ENCODE measurements around the genes POTEC, ANKRD30B and GREB1L.

DNA sequence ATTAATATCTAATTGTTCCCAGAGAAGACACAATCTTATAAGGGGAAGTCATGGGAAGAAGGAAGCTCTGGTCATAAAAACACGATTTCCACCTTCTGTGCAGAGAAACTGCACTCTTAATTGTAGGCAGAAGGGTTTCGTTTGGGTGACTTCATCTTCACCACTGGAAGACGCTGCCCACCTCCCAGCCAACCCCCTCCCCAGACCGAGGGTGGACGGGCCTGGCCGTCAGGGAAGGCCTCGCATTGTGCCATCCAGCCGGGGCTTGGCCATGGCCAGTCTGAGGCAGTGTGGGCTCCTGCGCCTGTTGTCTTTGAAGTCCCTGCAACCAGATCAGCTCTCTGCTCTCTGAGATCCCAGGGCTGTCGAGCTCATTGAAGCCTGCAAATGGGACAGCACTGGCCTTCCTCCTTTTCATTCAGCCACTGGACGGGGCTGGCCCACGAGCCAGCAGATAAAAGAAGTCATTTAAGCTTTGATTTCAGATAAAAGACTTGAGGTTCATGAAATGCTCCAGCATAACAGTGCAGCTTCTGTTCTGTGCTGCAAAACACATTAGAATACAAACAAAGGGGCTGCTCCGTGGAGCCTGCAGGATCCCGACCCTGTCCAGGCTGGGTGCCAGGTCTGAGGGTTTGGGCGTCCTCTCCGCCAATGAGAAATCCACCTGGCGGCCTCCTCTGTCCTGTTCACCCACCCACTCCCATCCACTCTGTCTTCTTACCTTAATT is 253.5 kb downstream of the LDLRAD4 start:
- RRBS, result no CpG with 5 or more reads among the region's 17 CpGs

- RRBS, result no CpG with 5 or more reads among the region's 6 CpGs
Measured at GRCh38 chr18:13499758-13500000, 226.7 kb downstream of the FAM210A start.

GRCh38 chr18:13502606-13502982 is 223.8 kb downstream of the FAM210A start:
- RRBS, result no CpG with 5 or more reads among the region's 8 CpGs

GRCh38 chr18:13531571-13532078 is 194.7 kb downstream of the FAM210A start:
- RRBS, result no CpG with 5 or more reads among the region's 5 CpGs

GRCh38 chr18:13541364-13541807 is 185.0 kb downstream of the FAM210A start:
- RRBS, result no CpG with 5 or more reads among the region's 5 CpGs

- RRBS, result no CpG with 5 or more reads among the region's 16 CpGs
Measured at GRCh38 chr18:13544040-13544813, 182.1 kb downstream of the FAM210A start.

- RRBS, result no CpG with 5 or more reads among the region's 13 CpGs
Measured at GRCh38 chr18:13654136-13654881, 72.0 kb downstream of the FAM210A start.

GRCh38 chr18:13678886-13679496 is 47.4 kb downstream of the FAM210A start:
- RRBS, result no CpG with 5 or more reads among the region's 5 CpGs

- RRBS, result 4% methylated on average over 15 of the region's 34 CpGs
Measured at GRCh38 chr18:13800973-13801488, 22.9 kb upstream of the MC5R start.

DNA sequence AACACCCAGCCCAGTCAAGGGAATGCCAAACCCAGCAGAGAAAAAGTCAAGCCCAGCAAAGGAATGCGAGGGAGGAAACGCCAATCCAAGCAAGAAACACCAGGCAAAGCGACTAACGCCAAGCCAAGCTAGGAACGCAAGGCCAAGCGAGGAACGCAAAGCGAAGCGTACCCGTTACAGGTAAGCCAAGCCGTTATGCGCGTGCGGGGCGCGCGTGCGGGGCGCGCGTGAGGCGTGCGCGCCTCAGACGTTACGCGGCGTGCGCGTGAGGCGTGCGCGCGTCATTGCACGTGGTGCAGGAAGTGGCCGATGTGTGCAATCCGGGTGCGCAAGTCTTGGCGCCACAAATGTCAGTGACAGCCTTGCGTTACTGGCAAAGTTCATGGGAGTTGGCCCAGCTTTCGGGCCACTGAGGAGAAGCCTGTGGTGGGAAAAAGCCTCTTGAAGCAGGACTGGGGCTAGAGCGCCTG is at the start of gene POTEC:
Gene POTEC (minus strand): TSS at position 197 of the 470 bp plus-strand sequence.
- RRBS, result no CpG with 5 or more reads among the region's 42 CpGs

GRCh38 chr18:14747353-14748527 is at the start of gene ANKRD30B:
ANKRD30B (plus strand) TSS chr18:14748172.
- RRBS, result 17% methylated on average over 12 of the region's 89 CpGs

DNA sequence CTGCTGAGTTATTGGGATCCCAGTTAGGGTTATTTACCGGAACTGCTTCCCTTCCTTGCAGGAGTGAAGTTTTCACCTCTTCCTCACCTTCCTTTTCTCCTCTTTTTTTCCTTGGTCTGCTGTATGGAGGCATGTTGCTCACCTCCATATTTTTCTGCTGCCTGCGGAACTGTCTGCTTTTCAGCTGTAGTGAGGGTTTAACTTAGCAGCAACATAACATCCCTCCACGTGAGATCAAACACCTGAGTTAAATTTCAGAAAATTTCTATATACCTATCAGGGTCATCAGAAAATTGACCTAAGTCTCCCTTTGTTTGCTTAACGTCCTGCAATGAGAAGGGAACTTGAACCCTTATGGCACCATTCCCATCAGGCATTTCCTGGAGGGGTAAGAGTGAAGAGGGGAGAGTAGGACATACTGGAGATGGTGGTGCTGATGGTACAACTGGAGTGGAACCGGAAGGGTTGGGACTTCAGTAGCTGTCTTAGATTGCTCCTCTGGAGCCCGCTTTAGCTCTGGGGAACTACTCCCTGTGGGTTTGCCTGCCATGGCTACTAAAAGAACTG is 32.4 kb downstream of the ROCK1 start:
- RRBS, result no CpG with 5 or more reads among the region's 6 CpGs

DNA sequence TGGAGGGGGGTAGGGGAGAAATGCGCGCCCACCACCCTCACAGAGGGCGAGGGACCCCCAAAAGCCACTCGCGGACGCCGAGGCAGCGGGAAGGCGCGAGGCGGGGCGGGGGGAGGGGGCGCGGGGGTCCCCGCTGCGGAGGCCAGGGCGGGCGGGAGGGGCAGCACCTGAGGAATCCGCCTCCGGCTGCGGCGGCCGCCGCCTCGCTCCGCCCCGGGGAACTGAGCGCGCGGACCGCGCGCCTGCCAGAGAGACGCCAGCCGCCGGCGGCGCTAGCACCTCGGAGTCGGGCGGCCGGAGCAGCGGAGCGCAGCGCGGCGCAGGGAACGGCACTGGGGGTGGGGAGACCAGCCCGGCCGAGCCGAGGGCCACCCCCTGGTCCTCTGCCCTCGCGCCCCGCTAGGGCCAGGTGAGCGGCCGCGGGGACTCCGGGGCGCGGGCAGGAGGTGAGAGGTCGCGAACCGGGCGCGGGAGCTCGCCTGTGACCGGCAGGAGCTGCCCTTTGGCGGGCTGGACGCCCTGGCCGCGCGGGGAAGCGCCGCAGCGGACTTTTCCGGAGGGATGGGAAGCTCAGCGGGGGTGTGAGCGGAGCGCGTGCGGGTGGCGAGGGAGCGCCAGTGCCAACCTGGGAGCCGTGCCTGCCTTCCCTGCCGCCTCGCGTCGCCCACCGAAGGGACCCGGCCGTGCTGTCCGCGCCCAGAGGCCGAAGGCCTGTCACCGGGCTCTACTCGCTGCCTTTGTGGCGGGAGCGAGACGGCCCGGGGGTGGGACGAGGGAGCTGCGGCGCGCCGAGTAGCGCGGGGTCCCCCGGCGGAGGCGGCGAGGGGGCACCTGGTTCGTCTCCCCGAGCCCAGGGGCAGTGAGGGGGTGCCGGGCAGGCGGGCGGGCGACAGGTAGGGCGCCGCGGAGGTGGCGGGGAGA is at the start of gene GREB1L:
Gene GREB1L (plus strand): TSS at position 248 of the 921 bp plus-strand sequence.
- RRBS, result 3% methylated on average over 60 of the region's 121 CpGs

DNA sequence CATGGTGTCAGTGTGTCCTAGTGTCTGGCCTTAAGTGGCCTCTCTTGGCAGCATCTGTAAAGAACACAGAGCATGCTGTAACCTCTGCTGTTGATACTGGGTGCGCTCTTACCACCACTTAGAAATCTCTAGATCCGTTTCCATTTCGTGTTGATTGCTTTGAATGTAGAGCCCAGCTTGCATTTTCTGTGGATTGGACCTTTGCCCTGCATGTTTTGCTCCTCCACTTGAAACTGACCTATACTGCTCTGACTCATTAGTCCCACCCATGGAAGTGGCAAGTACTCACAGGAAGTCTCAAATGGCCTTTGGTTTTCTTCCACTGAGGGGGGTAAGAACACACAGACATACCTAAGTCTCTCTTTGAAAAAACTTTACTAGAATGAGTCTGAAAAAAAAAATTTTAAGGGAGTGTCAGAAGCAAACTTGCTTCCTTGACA is 88.3 kb downstream of the GREB1L start:
- RRBS, result no CpG with 5 or more reads among the region's 3 CpGs

GRCh38 chr18:21600017-21600136 is 627 bp downstream of the ESCO1 start:
- RRBS, result 9% methylated on average over 2 of the region's 6 CpGs

DNA sequence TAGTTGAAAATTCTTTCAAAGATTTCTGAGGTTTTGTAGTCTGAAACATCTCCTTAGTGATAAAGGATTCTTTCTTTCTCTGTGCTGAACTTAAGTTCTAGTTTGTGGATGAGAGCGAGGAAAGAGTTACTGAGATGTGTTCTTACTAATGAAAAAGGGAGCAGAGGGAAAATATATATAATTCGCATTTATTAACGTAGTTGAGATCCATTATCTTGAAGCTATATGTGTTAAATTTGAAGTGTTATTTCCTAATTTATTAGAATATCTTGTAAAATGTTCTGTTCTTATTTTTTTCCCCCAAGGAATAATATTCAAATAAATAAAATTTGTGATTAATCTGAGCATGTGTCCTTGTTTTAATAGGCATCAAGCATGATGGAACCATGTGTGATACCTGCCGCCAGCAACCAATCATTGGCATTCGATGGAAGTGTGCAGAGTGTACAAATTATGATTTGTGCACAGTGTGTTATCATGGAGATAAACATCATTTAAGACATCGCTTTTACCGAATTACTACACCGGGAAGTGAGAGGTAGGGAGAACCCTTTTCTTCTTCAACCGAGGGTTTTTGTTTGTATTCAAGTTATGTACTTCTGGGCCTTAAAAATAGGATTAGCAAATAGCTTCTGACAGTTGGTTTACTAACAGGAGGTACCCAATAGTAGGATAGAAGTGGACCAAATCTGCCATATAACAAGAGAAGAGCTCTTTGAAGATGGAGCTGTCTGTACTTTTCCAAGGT is 25.0 kb downstream of the MIB1 start:
- RRBS, result no CpG with 5 or more reads among the region's 9 CpGs

DNA sequence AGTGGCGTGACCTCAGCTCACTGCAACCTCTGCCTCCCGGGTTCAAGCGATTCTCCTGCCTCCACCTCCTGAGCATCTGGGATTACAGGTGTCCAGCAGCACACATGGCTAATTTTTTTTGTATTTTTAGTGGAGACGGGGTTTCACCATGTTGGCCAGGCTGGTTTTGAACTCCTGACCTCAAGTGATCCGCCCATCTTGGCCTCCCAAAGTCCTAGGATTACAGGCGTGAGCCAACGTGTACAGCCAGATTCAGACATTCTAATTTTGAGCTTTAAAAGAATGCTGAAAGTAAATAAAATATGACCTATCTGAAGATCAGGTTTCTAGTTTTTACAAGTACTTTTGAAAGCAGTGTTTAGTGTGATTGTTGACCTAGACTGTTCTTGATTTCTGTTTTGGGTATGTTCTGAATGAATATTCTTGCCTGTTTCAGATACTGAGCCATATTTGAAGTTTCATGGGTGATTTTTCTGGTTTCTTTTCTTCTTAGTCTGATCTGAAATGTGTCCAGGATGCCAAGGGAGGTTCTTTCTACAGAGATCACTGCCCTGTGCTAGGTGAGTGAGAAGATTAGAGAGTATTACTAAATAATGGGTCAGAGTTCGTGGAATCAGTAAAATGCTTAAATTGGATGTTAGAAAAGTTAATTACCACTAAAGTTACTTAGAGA is 37.2 kb downstream of the MIB1 start:
- RRBS, result no CpG with 5 or more reads among the region's 8 CpGs

GRCh38 chr18:21980983-21981212 is 188.5 kb upstream of the GATA6 start:
- RRBS, result no CpG with 5 or more reads among the region's 1 CpG

DNA sequence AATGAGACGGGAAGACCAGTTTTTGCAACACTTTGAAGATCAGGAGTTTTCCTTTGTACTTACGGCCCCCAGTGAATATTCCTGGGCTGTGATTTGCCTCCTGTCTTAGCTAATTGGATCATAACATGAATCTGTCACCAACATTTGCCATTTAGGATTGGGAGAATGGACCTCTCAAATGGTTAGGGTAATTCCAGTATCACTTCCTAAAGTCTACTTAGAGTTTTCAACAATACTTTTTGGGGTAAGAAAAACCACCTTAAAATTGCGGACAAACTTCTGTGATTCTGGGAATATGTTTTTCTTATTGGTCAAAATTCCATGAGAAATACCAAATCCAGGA is 136.7 kb upstream of the GATA6 start:
- RRBS, result no CpG with 5 or more reads among the region's 3 CpGs

GRCh38 chr18:22166041-22166621 is 3.3 kb upstream of the GATA6 start:
- RRBS, result 13% methylated on average over 5 of the region's 35 CpGs